Heart right ventricle (tissue), 2 donors: ENCODE measurements around a stretch of chr12.

- PRO-cap, 2 experiments = no peak in any of the 2 experiments
These were observed 22.1 kb downstream of the PLBD2 start for GRCh38 chr12:113380518-113380935.

DNA sequence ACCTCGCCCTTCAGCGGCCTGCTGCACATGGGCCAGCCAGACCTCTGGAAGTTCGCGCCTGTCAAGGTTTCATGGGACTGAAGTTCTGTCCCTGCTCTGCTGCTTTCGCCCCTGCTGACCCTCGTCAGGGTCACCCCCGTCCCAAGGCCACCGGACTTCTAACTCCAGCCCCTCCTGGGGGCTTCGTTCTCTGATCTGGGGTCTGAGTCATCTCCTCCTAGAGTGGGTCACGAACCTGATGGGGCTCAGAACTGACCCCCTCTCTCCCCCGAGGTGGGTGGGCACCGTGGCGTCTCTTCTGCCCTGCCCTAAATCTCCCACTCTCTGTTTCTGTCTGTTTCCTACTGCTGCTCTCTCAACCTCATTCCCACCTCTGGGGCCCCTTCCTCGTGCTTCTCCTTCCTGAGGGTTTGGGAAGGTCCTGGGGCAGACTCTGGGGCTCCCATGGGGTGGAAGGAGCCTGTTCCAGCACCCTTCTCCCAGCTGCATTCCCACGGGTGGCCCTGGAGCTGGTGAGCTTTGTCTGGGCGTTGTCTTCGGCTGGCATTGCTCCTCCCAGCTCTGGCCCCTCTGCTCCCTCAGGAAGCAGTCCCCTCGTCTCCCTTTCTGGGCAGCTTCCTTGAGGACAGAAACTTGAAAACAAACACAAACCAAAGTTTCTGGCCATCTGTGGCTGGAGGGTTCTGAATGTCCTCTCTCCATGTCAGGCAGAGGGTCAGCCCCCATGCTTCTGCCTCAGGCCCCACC lies 15.0 kb downstream of the SDS start:
- PRO-cap, 2 experiments = no peak in any of the 2 experiments

DNA sequence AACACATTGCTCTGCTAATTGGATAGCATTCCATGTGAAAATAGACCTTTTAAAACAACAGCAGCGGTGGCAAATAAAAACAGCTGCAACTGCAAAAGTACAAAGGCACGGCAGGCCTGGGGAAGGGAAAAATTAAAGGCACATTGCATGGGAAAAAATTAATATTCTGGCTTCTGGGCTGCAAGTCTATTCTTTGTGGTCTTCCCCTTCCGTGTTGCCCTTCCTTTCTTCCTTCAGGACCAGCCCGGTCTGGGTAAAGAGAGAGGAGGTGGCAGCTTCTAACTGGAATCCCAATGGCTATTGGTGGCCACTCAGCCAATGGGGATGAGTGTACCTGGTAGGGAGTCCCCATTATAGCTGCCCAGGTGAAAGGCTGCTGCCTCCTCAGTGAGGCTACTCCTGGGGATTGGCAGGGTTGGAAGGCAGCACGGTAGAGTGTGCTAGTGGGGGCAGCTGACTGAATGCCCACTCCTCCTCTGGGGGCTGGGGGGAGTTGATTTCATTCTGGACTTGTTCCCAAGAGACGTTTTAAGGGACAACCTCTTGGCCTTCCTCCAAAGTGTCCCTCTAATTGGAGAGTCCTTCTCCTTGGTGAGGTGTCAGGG lies 112.7 kb downstream of the RBM19 start:
- PRO-cap, 2 experiments = no peak in any of the 2 experiments

DNA sequence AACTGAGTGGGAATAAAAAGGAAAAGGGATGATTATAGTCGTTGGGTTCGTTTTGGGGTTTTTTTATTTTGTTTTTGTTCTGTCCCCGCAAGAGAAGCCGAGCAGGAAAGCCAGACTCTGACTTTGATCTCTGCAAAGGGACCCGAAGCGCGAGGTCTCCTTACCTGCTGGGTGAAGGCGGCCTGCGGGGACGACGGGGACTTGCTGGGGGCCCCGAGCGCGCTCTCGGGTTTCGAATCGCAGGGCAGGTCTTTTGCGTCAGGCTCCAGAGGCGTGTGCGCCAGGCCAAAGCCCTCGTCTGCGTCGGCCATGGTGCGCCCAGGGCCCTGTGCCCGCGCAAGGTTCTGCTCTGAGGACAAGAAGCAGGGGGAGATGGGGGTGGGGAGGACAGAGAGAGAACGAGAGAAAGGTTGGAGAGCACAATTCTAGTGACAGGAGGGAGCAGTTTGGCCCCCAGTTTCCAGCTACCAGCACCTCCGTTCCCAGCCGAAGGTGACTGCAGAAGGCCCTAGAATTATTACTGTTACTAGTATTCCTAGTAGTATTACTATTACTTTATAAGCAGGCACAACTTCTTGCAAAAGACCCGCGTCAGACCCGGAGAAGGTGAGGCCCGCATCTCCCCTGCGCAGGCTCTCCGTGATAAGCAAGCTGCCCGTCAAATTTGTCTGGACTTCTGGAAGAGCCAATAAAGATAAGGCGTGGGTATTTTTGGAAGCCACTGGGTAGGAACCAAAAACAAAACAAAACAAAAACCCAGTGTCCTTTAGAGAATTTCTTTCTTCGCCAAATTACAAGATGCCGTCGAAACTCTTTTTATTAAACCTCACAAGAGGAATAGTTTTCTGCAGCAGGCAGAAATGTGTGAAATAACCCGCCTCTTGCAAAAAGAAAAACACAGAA lies 2.1 kb downstream of the TBX5 start:
- PRO-cap, 2 experiments = peak in 2 of 2 experiments; most common plus-strand start position 393 of the sequence (in 1); most common minus-strand start position 330 of the sequence (in 2)

- PRO-cap, 2 experiments = no peak in any of the 2 experiments
These were observed 74.3 kb upstream of the TBX5 start for GRCh38 chr12:114480254-114480713.

DNA sequence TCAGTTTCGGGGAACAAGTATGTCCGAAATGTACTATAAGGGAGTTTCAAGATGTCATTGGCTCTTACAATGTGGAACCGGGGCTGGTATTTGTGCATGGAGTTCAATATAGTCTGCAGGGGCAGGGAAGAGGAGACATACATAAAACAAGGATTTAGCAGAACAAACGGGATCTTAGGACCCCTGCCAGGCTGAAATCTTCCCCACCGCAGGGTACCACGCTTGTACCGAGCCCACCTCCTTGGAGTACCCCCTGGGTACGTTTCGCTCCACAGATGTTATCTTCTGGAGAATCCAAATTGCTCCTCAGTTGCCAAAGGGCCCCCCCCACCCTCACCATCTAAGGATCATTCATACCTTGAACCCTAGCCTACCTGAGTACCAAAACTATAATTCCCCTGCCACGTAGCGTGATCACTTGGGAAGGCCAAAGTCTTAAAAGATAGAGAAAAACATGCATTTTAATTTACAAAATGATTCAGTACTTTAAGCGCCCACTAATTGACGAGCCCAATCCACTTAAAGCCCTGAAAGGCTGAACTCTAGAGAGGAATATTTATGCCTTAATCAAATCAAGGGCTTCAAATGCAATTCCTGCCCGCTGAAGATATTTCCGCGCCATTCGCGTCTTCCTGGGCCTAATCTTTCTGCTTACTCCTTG lies 4.3 kb downstream of the TBX3 start:
- PRO-cap, 2 experiments = no peak in any of the 2 experiments

DNA sequence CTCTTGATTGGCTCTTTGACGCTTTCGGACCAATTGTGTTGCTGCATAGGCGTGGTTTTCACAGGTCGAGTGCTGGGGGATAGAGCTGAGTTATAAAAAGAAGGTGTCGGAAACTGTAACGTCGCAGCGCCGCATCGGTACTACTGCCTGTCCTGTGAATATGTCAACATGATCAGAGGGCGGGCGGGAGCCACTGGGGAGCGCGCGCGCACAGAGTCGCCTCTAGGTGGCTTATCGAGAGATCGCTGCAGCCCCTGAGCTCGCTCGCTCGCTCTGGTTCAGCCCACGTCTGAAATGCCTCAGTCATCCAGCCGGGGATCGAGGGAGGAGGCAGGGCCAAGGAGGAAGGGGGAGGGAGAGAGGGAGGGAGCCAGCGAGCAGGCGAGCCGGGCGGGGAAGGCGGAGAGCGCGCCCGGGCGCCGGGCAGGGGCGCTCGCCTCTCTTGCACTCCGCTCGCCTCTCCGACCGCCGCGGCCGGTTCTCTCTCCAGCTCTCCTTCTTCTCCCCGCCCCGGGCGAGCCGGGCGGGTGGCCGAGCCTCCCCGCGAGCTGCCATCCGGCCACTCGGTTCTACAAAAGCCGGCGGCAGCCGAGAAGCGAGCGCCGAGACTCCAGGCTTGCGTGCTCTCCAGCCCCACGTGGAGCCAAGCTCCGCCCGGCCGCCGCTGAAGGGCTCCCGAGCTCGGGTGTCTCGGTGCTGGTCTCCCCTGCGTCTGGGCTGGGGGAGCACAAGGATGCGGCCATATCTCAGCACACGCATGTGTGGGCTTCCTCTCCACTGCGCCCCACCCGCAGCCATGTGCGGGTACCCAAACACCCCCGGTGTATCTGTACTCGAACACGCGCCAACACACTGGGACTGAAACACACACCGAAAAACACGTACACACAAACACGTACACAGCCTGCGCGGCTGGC lies 513 bp upstream of the TBX3 start:
- PRO-cap, 2 experiments = peak in 2 of 2 experiments; most common plus-strand start position 124 of the sequence (in 2); most common minus-strand start position 275 of the sequence (in 2)

DNA sequence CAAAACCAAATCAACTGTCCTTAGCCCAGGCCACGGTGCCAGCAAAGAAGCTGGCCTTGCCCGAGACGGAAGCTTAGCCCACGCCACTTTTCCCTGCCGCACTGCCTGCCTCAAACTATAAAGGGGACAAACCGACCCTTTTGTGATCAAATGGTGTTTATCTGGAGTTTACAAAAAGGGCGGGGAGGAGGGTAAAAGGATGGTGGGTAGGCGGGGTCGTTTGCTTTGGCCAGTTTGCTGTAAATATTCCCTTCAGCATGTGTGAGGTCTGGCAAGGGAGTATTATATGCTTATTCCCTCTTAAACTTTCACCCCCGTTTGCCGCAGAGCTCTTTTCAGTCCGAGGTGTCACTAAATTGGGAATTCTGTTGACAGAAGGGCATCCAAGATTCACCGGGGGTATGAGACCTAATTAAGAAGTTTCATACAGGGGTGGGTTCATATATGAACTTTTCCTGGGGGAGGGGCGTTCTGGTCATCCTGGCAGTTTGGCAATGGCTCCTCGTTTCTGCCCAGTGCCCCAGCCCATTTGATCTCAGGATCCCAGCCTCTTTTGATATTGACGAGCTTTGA lies 3.9 kb upstream of the TBX3 start:
- PRO-cap, 2 experiments = no peak in any of the 2 experiments

DNA sequence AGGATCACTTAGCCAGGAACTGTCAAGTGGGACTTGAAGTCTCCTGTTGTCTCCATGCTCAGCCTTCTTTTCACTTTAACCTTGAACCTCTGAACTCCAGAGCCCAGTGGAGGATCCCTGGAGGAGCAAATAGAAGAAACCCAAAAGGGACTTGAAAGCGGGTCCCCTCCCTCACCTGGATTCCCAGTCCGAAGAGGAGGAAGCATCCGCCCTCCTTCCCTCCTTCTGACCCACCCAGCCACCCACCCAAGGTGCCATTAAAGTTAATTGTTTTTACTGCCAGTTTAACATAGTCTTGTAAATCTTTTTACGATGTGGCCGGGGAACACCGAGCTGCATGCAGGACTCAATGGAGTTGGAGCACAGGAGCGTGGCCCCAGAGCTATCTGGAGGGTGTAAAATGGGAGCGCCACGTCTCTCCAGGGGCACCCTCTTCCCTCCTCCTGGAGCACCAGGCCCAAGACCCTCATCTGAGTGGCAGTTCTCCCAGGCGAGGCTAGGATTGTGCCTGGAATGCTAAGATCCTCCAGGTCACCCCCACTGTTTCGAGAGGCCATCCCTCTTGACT lies 50.0 kb upstream of the TBX3 start:
- PRO-cap, 2 experiments = no peak in any of the 2 experiments

- PRO-cap, 2 experiments = no peak in any of the 2 experiments
These were observed 230.5 kb upstream of the TBX3 start for GRCh38 chr12:114914335-114915030.

- PRO-cap, 2 experiments = no peak in any of the 2 experiments
These were observed 412.8 kb upstream of the TBX3 start for GRCh38 chr12:115096661-115097330.

GRCh38 chr12:115467951-115468480 lies 784.0 kb upstream of the TBX3 start:
- PRO-cap, 2 experiments = no peak in any of the 2 experiments

- PRO-cap, 2 experiments = no peak in any of the 2 experiments
These were observed 536.7 kb downstream of the MED13L start for GRCh38 chr12:115740774-115741184.

- PRO-cap, 2 experiments = no peak in any of the 2 experiments
These were observed 409.7 kb downstream of the MED13L start for GRCh38 chr12:115867761-115868304.

- PRO-cap, 2 experiments = no peak in any of the 2 experiments
These were observed 407.1 kb downstream of the MED13L start for GRCh38 chr12:115870303-115870938.

DNA sequence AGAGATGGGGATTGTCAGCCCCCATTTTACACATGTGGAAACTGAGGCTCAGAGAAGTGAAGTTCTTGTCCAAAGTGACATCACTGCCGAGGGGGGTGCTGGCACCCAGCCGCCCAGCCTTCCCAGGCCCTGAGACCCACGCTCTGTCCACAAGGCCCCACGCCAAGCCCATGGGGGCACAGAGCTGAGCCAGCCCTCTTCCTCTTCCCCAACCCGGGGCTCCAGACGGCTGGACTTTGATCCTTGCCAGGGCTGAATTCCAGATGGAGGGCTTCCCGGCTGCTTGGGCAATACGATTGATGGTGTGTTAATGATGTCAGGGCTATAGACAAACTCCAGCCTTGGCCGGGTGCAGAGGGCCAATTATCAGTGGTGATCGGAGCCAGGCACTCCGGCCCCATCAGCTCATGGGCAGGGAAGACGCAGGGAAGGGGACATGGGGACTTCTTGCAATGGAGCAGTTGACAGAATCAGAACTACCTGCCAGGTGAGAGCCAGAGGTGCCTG lies 334.0 kb downstream of the MED13L start:
- PRO-cap, 2 experiments = no peak in any of the 2 experiments

DNA sequence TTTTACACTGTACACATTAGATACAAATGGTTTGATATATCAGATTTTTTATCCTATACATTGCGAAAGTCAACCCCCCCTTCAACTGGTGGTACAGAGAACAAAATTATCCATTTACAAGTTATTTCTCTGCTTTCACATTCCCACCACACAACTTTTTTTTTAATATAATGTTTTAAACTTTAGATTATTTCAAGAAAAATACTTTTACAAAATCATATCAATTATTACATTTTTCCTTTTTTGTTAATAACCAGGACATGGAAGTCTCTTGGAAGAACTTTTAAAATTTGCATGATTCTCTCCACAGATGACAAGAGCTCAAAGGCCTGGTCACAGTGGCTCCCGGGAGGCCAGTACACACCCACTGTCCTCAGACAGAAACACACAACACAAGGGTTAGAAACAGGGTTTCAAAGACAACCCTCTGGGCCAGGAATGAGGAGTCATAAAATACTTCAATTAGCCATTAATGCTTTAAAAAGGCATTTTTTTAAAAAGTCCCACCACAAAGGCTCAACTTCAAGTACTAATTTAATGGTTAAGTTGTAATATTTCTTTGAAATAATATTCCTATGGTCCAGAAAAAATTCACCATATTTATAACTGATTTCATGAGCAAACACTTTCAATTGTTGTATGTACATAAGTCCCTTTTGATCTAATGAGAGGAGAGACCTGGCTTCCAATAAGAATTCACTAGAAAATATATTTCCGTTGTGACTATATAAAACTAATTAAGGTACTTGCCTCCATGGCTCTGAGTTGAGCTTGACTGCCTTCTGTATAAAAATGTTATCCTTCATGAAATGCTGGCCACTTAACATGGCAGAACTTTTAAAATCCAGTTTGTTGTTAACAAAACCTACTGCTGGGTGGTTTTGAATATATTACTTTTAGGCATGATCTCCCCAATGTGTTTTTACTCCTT lies 317.6 kb downstream of the MED13L start:
- PRO-cap, 2 experiments = no peak in any of the 2 experiments

- PRO-cap, 2 experiments = no peak in any of the 2 experiments
These were observed 293.4 kb downstream of the MED13L start for GRCh38 chr12:115984050-115984576.

DNA sequence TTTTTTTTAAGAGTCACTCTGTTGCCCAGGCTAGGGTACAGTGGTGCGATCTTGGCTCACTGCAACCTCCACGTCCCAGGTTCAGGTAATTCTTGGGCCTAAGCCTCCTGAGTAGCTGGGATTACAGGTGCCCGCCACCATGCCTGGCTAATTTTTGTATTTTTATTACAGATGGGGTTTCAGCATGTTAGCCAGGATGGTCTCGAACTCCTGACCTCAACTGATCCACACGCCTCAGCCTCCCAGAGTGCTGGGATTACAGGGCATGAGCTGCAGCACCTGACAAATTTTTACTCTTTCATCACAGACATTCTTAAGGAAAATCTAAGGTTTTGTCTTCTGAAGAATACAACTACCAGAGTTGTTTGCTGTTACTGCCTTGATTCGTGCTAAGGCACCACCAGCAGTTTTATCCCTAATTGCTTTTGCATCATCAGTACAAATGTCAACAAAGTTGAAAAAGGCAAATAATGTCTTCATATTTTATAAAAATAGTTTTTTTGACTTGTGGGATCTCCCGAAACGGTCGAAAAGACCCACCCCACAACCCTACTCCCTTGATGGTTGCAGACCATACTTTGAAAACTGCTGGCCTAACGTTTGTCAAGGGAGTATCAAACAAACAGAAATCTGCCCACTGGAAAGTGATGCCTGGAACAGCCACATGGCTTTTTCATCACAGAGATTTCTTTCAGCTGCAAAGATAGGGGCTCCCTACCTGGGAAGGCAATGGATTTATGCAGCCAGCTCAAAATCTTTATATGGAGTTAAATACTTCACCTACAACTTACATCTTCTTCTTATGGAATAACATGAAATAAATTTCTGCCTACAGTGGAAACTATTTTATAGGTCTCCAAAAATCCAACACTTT lies 106.6 kb downstream of the MED13L start:
- PRO-cap, 2 experiments = no peak in any of the 2 experiments

GRCh38 chr12:116171897-116172597 lies 105.4 kb downstream of the MED13L start:
- PRO-cap, 2 experiments = no peak in any of the 2 experiments